Mesothelial cell of epicardium (in vitro differentiated cells): ENCODE measurements around a stretch of chr6.

DNA sequence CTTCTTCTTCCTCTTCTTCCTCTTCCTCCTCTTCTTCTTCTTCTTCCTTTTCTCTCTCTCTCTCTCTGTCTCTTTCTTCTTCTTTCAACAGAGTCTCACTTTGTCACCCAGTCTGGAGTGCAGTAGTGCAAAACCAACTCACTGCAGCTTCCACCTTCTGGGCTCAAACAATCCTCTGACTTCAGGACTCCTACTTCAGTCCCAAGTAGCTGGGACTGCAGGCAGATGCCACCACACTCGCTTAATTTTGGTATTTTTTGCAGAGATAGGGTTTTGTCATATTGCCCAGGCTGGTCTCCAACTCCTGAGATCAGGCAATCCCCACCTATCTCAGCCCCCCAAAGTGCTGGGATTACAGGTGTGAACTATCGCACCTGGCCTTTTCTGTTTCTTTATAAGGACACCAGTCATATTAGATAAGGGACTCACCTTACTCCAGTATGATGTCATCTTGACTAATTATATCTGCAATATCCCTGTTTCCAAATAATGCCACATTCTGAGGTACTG, 6.6 kb upstream of the AIG1 start:
- PRO-cap: no peak

DNA sequence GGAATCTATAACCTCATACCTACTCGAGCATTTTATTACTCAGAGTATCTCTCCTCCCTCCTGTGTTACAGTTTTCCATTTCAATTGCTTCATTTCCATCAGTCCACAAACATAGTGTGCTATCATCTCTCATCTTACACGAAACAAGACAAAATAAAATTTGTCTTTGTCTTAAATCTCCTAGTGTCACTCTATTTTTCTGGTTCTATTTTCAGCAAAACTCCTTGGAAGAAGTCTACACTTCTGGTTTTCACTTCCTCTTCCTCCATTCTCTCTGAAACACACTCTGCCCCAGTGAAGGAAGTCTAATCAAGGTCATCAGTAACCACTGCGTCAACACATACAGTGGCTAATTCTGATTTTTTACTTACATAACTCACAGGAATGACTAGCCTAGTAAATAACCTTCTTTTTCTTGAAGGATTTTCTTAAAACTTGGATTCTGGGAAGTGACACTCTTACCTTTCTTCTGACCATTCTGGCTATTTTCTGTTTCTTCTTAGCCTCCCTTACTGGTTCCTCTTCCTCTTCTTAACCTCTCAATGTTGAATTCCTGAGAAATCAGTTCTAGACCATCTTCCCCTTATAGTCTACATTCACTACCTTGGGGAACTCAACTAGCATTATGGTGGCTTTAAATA, 37.4 kb downstream of the AIG1 start:
- PRO-cap: no peak

GRCh38 chr6:143338958-143340264, 111.1 kb downstream of the ADAT2 start:
- PRO-cap: no peak

DNA sequence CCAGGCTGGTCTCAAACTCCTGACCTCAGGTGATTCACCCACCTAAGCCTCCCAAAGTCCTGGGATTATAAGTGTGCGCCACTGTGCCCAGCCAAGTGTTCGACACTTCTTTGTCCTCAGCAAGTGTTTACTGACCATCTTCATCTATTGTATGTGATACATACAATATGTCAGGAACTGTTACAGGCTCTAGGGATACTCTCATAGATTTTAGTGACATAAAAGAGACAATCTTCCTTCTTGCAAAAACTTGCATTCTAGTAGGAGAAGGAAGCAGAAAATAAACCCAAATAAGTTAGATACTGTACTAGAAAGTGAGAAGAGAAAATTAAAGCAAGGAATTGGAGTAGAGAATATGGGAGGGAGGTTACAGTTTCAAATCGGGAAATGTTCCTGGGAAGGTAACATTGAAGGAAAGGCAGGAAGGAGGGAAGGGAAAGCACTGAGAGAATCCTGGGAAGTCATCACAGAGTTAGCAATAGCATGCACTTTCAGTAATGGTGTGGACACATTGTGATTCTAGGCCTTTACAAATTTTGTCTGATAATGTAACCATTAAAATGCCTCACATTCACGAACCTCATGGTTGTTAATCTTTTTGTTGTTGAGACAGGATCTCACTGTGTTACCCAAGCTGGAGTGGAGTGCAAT, 42.4 kb downstream of the PHACTR2 start:
- PRO-cap: no peak

DNA sequence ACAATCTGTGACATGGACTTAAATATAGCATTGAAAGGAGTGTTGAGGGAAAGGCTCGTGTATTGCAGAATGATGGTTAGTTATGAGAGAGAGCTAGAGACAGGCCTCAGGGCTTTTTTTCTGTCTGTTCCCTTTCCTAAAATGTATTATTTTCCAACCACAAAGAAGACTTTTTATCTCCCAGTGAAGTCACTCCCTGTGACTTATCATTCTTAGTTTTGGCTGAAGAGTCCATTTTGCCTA, 37.4 kb upstream of the LTV1 start:
- PRO-cap: no peak

DNA sequence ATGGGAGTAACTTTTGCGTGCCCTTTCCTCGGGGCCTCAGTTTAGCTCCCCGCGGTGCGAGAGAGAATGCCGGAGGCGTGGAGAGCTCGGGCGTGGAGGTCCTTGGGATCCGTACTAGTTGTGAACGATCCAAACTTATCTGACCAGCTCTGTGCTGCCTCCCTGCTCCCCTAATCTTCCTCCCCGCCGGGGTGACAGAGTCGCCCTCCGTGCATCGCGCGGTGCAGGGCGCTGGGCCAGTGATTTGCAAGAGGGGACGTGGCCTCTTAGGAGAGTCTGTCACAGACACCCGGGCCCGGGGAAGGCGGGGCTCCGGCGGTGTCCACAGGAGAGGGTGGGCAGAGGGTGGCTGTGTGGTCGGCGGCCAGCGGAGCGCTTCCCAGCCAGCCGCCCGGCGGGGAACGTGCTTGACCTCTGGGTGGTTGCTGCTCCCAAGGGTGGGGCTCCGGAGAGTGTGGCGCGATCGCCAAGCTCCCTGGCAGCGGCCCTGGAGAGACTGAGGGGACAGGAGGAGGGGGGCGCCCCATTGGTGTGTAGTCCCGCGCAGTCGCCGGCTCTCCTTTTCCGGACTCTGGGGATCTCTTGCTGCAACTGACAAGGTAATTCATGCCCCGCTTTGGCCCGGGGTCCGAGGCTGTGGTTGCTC, 961 bp downstream of the UTRN start:
- PRO-cap: no peak

DNA sequence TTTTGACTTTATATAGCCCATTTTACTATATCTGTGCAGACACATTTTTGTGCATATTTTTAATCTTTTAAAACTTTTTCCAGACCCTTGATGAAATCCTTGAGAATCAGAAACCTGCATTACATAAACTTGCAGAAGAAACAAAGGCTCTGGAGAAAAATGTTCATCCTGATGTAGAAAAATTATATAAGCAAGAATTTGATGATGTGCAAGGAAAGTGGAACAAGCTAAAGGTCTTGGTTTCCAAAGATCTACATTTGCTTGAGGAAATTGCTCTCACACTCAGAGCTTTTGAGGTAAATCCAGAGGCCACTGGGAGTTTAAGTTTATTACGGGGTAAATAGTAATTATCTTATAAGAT, 177.4 kb downstream of the UTRN start:
- PRO-cap: no peak

DNA sequence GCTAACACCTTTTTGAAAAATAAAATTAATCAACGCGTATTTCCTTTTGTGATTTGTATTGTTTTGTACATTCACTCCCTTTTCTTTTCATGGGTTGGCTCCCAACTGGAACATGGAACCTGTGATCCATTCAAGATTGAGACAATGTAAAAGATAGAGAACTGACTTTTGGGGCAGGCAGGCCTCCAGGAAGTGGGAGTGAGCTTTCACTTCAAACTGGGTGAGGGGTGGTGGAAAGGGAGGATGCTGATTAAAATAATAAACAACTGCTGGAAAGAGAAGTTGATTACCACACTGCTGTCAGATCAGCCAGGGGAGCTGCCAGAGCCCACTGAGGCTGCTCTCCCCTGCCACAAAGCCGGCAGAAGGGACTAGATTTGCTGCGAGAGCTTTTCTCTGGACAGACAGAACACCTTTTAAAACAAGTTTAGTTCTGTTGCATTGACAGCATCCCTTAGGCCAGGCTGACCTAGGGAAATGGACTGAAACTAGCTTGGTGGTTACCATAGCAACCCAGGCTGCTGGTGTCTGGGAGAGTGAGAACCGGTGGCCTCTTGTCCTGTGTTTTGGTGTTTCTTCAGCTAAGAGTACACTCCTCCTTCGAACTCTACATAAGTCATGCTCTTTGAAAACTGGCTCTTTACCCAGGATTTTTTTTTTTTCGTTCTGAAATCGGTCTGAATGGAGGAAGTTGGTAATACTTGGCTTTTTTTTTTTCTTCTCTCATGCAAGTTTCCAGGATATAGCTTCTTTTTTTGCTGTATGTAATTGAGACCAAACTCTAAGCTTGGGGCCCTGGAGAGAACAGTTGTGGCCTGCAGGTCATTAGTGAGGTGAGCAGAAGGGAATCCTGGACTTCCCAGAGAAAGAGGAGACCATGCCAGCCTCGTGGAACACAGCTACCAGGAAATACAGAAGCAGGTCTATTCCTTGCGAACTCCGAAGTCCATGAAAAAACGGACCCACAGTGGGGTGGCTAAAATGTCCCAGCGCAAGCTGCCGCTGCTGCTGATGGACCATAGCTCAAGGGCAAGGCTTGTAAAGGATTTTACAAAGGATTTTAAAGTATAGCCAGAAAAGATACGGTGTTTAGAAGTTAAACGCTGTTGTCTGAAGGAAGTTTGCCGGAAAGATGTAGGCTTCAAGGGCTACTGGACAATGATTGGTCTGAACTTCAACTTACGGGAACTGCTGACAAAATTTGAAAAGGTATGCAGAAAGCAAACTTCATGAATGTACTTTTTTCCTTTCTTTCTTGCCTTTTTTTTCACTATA, 374.4 kb downstream of the UTRN start:
- PRO-cap: no peak

DNA sequence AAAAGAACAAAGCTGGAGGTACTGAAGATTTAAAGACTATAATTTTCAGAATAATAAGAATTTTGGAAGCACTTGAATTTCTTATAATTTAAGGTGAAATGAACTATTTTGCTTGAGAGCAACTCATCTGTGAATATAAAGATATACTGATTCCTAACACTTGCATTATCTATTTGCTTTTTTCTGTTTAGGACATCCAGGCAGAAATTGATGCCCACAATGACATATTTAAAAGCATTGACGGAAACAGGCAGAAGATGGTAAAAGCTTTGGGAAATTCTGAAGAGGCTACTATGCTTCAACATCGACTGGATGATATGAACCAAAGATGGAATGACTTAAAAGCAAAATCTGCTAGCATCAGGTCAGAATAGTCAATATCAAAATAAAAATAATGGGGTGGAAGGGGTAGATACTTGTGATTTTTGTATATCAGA, 393.1 kb downstream of the UTRN start:
- PRO-cap: no peak

DNA sequence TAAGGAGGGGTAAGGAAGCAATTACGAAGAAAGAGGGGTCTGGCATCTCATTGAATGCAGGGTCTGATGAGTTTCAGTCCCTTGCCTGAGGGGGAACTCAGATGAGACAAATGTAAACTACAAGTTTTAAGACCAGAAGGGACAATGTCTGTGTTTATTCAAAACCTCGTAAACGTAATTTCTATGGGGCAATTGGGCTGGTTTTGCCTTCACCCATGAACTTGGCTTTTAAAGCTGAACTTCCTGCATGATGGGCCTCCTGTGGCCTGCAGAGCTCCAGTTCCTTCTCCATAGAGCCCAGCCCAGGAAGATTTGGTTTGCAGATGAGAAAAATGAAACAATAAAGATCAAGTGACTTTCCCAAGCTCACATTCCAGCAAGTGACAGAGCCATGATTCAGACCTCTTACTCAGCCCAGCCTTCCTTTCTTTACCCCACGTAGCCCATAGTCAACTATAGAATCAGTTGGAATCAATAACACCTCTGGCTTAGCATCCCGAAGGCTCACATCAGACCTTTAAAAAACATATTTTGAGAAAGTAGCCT, 612.3 kb downstream of the UTRN start:
- PRO-cap: no peak

DNA sequence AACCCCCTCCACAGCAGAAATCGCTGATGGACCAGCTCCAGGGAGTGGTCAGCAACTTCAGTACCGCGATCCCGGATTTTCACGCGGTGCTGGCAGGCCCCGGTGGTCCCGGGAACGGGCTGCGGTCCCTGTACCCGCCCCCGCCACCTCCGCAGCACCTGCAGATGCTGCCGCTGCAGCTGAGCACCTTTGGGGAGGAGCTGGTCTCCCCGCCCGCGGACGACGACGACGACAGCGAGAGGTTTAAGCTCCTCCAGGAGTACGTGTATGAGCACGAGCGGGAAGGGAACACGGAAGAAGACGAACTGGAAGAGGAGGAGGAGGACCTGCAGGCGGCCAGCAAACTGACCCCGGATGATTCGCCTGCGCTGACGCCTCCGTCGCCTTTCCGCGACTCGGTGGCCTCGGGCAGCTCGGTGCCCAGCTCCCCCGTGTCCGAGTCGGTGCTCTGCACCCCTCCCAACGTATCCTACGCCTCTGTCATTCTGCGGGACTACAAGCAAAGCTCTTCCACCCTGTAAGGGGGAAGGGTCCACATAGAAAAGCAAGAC, 109.3 kb upstream of the RAB32 start:
- PRO-cap: no peak

DNA sequence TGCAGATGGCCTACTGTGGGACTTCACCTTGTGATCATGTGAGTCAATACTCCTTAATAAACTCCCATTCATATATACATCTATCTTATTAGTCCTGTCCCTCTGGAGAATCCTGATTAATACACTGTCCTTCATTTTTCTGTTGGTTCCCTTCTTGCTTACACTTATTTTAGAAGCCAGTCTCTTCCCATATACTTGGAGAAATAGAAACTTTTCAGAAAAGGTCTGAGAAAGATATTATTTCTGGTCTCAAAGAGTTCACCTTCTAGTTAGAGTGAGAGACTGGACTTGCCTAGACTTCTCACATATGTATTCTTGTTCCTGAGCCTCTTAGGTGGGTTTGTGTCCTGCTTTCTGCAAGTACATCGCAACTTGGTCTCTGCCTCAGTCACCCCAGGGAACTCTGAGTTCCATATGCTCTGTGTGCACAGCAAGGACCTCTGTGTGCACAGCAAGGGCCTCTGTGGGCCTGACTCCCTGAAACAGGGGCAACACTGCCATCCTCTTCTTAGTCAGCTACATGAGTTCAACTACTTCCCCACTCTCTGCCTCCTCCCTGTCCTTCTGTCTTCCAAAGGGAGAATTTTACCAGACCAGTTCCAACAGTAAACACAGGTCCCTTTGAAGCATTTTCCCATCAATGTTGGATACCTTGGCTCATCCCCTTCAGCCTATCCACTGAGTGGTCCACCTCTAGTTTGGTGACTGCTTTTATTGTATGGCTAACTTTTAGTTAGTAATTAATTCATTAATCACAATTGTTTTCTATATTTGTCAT, 256.6 kb downstream of the ADGB start:
- PRO-cap: no peak

DNA sequence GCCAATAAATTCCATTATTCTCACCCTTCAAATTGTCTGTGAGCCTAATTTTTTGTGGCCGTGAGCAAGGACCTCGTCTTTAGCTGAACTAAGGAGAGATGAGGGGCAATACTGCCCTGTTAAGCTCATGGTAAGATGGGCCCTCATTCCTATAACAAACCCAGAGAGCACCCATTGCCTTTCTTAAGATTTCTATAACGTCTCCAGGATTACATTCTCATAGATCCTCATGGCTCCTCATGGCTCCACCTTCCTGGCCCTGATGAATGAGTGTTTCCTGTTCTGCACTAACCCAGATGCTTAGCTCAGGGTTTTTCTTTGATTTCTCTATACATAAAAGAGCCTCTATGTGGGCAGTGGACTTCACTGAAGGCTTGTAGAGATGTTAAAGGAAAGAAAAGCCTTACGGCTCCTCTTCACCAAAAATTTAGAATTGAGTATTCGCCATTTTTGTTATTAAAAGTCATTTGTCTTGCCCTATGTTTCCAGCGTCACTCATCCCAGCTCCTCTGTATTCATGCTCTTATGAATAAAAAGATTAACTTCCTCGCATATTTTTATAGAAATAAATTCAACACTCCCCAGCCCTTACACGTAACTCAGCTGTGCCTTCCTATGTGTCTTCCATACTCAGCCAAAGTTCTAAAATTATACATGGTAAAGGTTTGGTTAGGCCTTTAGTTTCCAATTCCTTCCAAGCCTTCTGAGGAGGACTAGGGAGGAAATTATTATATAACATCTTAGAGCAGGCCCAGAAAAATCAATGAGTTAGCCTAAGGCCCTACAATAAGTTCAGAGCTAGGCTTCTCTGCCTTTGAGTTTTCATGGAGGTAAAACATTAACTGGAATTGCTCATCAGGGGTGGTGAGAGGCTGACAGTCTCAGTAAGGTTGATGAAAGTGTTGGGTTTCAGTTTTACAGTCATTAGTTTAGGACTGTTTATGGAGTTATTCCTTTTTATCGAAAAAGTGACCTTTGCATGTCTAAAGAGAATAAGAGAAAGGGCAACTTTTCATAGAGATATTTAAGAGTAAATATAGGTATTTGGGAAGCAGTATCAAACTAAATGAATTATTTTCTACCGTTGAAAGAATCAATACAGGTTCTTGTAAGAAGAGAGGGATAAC, 285.7 kb downstream of the ADGB start:
- PRO-cap: no peak

DNA sequence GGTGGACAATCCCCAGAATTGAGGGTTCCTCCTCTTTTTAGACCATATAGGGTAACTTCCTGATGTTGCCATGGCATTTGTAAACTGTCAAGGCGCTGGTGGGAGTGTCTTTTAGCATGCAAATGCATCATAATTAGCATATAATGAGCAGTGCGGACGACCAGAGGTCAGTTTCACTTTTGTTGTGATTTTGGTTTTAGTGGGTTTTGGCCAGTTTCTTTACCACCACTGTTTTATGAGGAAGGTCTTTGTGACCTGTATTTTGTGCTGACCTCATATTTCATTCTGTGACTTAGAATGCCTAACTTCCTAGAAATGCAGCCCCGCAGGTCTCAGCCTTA, 288.5 kb downstream of the ADGB start:
- PRO-cap: no peak

DNA sequence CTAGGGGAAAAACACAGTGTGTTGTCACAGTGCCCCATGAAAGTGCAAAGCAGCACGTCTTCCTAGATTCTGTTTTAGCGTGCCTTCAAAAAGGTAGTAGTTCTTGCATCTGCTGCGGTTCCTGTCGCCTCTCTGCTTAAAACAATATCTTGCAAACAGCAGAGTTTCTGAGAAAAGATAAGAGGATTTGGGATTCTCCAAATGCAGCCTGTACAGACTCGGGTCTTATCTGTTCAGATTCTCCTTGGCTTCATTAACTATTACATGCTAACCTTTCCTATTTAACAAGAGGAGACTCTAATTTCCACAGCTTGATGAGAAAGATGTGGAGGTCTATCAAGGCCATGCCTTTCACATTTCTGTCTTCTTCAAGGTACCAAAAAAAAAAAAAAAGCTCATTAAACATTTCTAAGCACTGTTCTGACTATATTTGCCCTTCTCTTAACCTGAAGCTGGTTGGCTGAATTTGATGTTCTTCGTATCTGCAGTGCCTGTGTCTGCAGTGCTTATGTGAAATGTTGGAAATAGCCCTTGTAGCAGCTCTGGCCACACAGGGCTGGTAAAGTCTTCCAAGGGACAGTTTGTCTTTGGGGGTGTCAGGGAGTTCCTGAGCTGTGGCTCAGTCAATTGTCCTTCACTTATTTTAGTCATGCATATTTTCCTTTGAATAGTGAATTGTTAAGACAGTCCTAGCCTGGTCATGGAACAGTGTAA, 297.6 kb downstream of the ADGB start:
- PRO-cap: no peak

DNA sequence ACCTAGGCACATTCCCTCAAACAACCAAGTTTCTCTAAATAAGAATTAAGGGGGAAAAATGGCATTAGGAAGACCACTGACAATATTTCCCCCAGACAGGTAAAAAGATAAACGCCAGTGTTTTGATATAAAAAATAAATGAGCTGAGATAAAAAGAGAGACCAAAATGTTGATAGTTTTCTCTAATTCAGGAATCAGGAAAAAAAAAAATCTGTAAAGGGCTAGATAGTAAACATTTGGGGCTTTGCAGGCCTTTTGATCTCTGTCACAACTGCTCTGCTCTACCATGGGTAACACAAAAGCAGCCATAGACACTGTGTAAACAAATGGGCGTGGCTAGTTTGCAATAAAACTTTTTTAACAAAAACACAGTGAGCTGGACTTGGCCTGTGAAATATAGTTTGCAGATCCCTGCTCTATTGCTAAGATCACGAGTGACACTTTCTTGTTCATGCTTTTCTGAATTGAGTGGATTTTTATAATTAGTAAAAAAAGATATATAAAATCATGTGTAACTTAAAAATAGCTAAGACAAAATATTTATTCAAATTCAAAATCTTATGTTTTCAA, 219.1 kb upstream of the STXBP5 start:
- PRO-cap: no peak

DNA sequence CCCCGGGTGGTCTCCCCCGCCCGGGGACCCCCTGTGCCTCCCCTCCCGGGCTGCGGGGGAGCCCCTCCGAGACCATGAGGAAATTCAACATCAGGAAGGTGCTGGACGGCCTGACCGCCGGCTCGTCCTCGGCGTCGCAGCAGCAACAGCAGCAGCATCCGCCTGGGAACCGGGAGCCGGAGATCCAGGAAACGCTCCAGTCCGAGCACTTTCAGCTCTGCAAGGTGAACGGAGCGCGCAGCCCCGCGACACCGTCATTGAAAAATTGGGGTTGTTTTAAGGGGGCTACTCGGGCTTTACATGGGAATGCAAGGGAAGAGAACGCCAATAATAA, 209 bp downstream of the STXBP5 start:
- PRO-cap: no peak

GRCh38 chr6:147207507-147207949, 3.3 kb downstream of the STXBP5 start:
- PRO-cap: no peak

DNA sequence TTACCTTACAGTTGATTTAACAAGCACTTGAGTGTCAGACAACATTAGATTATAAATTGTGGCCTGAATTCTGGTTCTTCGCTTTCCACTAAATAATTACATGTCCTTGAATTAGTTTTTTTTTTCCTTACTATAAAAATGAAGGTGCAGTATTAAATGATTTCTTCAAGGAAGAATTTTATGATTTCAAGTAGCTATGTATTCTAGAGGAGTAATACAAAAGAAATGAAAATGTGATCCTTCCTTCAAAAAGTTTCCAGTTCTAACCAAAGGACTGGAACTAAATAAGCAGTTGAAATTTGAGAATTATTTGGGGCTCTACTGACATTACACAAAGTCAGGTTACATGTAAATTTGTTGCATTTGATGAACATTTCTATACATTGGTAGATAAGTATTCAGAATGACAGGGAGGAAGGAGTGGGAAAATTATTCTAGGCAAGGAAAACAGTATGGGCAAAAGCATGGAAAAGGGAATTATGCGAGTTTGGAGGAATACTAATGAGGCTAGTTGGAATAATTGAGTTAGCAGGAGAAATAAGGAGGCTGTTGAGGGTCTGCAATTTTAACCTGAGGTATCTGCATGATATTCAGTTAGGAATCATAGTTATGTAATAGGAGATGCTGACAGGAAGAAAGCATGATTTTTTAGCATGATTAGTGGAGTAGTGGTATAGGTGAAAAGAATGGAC, 5.3 kb downstream of the STXBP5 start:
- PRO-cap: no peak

DNA sequence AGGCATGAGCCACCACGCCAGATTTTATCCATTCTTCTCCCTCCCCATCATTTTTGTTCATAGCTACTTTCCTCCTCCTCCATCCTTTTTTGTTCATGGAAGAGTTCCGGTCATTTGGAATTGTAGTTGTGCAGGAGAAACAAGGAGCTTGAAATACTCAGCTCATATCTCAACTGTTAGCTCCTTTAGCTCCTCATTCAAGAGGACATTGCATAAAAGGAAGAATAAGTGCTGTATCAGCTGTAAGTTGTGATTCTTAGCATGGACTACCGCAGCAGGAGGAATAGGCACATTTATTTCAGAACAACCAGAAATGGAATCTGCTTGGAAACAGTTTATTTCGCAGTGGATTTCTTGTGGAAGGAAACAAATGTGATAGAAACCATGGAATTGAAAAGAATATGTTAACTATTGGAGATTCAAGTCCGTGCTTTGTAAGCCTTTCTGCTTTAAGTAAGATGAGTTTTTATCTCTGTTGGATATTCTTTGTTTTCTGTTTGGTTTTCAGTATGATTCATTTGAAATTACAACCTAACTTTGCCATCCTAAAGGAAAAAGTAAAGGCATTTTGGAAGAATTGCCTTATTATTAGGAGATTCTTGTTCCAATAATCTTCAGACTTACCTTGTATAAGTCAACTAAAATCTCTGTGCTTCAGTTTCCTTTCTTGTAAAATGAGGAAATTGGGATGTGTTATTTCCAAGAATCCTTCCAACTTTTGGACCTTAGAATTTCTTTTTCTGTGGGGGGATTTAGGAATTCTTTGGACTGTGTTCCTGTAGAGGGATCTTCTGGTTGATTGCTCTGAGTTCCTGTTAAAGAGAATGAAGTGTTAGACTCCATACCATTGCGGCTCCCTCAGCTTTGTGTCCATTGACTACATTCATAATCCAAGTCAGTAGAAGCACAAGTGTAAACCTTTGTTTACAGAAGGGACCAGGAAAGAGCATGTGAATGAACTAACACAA, 7.9 kb downstream of the STXBP5 start:
- PRO-cap: no peak